Adrenal gland (tissue), 7 donors: Measurements from ENCODE around the gene CIAO3.

- PRO-cap, 3 experiments = peak in 1 of 3 experiments; most common plus-strand start chr16:76958 (in 1)
- RAMPAGE, long total RNA, 4 experiments = no peak in any of the 4 experiments
- RRBS = 8% methylated on average over 2 of the region's 11 CpGs
These were observed 1.4 kb upstream of the MPG start for GRCh38 chr16:76565-77113.

DNA sequence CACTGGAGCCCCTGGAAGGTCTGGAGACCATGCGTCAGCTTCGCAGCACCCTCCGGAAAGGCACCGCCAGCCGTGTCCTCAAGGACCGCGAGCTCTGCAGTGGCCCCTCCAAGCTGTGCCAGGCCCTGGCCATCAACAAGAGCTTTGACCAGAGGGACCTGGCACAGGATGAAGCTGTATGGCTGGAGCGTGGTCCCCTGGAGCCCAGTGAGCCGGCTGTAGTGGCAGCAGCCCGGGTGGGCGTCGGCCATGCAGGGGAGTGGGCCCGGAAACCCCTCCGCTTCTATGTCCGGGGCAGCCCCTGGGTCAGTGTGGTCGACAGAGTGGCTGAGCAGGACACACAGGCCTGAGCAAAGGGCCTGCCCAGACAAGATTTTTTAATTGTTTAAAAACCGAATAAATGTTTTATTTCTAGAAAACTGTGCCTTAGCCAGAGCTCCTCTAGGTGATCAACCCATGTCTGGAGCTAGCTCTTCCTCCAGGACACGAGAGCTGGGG lies 7.5 kb downstream of the MPG start:
- PRO-cap, 3 experiments = no peak in any of the 3 experiments
- RAMPAGE, long total RNA, 4 experiments = no peak in any of the 4 experiments
- RRBS = no CpG with 5 or more reads among the region's 18 CpGs

DNA sequence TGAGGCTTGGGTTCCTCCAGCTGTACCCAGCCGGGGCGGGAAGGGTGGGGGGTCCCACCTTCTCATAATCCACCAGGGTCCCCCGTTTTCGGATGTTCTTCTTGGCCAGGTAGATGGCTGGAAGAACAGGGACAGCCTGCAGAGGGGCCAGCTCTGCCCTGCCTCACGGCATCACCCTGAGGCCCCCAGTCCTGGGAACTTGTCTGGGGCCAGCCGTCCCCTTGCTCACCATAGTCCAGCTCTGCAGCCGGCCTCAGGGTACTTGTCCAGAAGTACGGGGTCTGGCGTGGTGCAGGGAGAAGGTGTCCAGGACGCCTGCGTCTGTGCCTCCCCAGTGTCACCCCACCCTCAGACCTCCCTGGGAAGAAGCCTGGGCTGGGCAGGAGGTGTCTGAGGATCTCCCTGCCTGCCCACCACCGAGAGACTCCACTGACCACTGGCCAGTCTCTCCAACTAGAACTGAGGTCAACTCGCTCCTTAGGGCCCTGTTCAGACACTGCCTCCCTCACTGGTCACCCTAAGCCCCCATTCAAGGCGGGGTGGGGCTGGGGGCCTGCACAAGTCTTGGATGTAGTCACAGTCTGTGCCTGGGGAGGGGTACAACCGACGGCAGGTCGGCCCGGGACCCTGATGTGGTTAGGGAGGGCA lies 1.6 kb downstream of the RGS11 start:
- PRO-cap, 3 experiments = no peak in any of the 3 experiments
- RAMPAGE, long total RNA, 4 experiments = no peak in any of the 4 experiments
- RRBS = 52% methylated on average over 1 of the region's 18 CpGs

DNA sequence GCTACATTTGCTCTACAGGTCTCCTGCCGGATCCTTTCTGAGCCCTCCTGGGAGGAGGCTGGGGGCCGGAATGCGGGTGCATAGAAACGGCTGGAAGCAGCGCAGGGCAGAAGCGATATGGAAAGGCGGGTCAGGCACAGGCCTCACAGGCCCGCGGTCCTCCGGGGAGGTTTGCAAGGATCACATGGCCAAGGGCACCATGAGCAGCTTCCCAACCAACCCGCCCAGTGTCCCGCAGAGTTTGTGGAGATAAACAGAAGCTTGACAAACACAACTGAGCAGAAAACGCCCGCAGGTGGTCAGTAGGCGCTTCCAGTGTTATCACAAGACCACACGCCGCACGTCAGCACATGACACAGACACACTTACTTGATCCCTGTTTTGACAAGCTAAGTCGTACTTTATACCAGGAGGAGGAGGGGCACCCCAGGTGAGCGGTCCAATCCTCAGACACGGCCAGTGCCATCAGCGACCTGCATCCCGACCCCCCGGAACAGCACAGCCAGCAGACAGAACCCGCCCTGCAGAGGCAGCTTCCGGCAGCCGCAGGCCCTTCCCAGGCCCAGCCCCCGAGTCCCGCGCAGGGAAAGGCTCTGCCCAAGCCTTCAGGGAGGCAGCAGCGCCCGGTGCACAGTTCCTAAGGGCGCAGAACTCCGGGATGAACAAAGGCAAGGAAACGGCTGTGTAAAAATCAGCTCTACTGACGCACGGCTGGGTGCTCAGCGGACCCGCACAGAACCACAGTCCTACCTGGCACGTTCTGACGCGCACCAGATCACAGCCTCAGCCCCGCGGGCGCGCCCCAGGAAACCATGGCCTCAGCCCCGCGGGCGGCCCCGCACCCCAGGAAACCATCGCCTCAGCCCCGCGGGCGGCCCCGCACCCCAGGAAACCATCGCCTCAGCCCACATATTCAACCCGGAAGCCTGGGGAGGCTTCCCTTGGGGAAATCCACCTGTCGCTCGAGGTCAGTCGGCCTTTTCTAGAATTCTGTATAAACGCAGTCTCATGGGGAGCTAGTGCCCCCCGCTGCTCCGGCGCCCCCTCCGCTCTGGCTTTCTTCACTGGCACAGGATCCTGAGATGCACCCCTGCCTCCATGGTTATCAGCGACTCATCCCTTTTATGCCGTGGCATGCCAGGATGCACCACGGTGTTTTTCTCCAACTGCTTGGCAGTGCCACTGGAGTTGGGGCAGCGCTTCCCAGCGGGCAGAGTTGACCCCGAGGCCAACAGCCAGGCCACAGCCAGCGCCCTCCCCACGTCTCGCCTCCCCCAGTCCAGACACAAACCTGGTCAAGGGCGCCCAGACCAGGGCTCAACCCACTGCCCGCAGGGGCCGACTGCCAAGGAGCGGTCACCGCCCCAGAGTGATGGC lies 27.8 kb downstream of the AXIN1 start:
- PRO-cap, 3 experiments = no peak in any of the 3 experiments
- RAMPAGE, long total RNA, 4 experiments = no peak in any of the 4 experiments
- RRBS = 82% methylated on average over 17 of the region's 79 CpGs

DNA sequence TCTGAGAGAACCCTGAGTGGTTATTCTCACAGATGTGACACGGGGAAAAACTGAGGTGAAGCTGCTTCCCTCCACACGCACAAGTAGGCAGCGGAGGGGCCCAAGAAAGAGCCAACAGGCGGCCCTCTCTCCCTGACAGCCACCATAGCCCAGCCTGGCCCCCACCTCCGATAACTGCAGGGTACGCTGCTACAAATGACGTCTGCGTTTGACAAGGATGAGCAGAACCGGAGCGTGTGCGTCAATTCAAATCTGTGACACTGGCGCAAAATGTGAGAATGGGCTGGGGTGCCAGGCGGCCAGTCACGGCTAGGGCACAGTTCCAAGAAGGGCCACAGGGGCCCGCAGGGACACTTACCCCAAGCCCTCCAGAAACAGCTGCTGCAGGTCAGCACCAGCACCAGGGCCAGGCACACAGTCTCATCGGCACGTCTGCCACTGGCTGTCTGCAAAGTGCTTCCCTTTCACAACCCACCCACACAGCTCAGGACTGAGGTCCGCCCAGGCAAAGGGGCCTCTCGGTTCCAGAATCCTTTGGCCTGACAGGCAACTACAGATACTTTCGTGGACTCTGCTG lies 14.5 kb downstream of the AXIN1 start:
- PRO-cap, 3 experiments = no peak in any of the 3 experiments
- RAMPAGE, long total RNA, 4 experiments = no peak in any of the 4 experiments
- RRBS = no CpG with 5 or more reads among the region's 20 CpGs

DNA sequence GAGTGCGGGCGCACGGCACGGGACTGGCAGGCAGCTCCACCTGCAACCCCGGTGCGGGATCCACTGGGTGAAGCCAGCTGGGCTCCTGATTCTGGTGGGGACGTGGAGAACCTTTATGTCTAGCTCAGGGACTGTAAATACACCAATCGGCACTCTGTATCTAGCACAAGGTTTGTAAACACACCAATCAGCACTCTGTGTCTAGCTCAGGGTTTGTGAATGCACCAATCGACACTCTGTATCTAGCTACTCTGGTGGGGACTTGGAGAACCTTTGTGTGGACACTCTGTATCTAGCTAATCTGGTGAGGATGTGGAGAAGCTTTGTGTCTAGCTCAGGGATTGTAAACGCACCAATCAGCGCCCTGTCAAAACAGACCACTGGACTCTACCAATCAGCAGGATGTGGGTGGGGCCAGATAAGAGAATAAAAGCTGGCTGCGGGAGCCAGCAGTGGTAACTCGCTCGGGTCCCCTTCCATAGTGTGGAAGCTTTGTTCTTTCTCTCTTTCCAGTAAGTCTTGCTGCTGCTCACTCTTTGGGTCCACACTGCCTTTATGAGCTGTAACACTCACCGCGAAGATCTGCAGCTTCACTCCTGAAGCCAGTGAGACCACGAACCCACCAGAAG lies 10.8 kb downstream of the AXIN1 start:
- PRO-cap, 3 experiments = peak in 2 of 3 experiments; most common plus-strand start position 458 of the sequence (in 2)
- RAMPAGE, long total RNA, 4 experiments = no peak in any of the 4 experiments
- RRBS = no CpG with 5 or more reads among the region's 17 CpGs

DNA sequence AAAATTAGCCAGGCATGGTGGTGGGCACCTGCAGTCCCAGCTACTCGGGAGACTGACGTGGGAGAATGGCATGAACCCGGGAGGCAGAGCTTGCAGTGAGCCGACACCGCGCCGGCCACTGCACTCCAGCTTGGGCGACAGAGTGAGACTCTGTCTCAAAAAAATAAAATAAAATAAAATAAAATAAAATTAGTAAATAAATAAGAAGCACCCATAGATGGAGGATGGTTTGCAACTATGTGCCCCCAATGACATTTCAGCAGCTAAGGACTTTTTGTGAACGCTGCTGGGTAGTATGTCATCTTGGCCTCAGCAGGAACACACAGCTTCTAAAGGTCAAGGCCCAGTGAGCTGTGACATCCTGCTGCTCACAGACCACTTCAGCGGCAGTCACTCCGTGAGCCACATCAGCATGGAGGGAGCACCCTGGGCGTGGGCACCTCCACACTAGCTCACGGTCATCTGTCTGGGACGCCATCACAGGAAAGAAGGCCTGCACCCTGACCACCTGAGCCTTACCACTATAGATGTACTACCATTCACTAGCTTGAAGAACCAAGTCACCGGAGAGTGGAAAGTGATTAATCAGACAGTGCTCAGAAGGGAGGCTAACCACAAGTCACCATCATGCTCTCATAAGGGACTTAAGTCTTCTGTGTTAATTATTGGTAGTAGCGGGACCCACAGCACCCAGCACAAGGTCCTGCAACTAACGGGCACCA lies 3.4 kb downstream of the AXIN1 start:
- PRO-cap, 3 experiments = peak in 2 of 3 experiments; most common plus-strand start position 405 of the sequence (in 1); most common minus-strand start position 268 of the sequence (in 1)
- RAMPAGE, long total RNA, 4 experiments = no peak in any of the 4 experiments
- RRBS = no CpG with 5 or more reads among the region's 17 CpGs

GRCh38 chr16:405419-406220 lies 3.9 kb downstream of the DECR2 start:
- PRO-cap, 3 experiments = no peak in any of the 3 experiments
- RAMPAGE, long total RNA, 4 experiments = no peak in any of the 4 experiments
- RRBS = no CpG with 5 or more reads among the region's 18 CpGs

DNA sequence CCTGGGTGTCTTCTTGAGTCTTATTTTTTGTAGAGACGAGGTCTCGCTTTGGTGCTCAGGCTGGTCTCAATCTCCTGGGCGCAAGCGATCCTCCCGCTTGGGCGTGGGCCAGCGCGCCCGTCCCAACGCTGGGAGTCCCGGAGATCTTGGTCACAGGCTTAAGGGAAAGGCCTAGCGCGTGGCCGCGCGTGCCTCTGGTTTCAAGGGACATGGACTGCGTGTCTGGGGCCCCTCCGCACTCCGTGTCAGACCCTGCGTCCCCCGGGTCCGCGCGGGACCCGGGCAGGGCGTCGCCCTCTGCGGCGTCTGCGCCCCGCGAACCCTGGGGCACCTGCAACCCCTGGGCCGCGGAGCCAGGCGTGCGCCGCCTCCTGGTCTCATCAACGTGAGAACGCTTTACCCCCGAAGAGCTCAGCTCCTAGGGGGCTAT lies 623 bp upstream of the RAB11FIP3 start:
- PRO-cap, 3 experiments = peak in 1 of 3 experiments; most common plus-strand start position 150 of the sequence (in 1)
- RAMPAGE, long total RNA, 4 experiments = no peak in any of the 4 experiments
- RRBS = no CpG with 5 or more reads among the region's 40 CpGs

DNA sequence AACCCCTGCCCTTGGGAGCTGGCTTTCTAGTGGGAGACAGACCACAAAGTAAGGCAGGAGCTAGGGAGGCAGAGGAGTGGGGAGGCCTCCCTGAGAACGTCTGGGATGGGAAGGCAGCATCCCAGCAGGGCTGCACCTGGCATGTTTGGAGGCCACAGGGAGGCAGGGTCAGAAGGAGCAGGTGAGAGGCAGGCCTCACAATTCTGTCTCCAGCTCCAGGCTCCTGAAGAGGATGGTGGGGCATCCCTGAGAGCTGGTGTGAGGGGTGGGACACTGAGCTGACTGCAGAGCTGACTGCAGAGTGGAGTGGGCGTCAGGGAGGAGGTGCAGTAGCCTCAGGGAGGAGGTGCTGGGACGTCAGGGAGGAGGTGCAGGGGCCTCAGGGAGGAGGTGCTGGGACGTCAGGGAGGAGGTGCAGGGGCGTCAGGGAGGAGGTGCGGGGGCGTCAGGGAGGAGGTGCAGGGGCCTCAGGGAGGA lies 41.7 kb downstream of the RAB11FIP3 start:
- PRO-cap, 3 experiments = no peak in any of the 3 experiments
- RAMPAGE, long total RNA, 4 experiments = no peak in any of the 4 experiments
- RRBS = no CpG with 5 or more reads among the region's 7 CpGs

DNA sequence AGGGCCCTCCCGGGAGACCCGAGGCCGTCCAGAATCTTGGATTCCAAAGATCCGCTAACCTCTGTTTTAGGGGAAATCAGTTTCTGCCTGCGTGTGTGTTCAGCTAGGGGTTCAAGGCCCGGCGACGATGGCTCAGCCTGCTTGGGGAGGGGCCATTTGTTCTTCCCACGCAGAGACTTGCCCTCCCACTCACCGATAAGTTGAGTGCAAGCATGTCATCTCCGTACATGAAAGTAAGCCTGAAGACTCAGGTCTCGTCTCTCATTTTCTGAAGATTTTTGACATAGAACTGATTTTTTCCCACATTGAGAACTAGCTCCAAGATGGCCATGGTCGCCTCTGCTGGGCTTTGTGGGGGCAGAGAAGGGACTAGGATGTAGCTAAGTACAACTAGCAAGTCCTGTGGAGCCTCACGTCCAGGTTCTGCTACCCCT lies 35.0 kb upstream of the CAPN15 start:
- PRO-cap, 3 experiments = peak in 1 of 3 experiments; most common plus-strand start position 226 of the sequence (in 1); most common minus-strand start position 68 of the sequence (in 1)
- RAMPAGE, long total RNA, 4 experiments = start-site peak on the minus strand in 1 of 4 experiments, centred at position 109 of the sequence, 9 reads per replicate
- RRBS = 87% methylated on average over 5 of the region's 14 CpGs

- PRO-cap, 3 experiments = no peak in any of the 3 experiments
- RAMPAGE, long total RNA, 4 experiments = no peak in any of the 4 experiments
- RRBS = 35% methylated on average over 12 of the region's 22 CpGs
These were observed 684 bp upstream of the PRR35 start for GRCh38 chr16:559501-559919.

GRCh38 chr16:578884-579558 lies 9.3 kb downstream of the PIGQ start:
- PRO-cap, 3 experiments = no peak in any of the 3 experiments
- RAMPAGE, long total RNA, 4 experiments = no peak in any of the 4 experiments
- RRBS = 15% methylated on average over 16 of the region's 43 CpGs

DNA sequence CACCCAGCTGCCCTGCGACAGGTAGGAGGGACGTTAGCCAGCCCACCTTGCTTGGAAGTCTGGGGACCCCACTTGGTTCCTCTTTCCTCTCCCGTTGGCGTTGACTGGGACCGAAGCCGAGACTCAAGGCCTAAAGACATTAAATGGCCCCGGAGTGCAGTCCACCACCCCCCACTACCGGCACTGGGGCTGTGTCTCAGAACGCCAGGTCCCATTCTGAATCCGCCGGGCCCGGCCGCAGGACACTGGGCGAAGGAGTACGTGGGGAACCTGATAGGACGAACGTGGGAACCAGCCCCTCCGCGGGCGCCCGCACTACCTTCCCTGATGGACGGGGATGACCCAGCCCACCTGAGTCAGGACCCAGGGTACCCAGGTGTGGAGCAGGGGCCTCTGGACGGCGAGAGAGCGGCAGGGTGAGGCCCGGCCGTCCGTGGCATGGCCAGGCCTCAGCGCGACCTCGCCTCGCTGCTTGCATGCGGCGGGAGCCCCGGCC lies 513 bp upstream of the WDR90 start:
- PRO-cap, 3 experiments = peak in 2 of 3 experiments; most common plus-strand start position 214 of the sequence (in 2); most common minus-strand start position 215 of the sequence (in 1)
- RAMPAGE, long total RNA, 4 experiments = no peak in any of the 4 experiments
- RRBS = 10% methylated on average over 14 of the region's 35 CpGs

- PRO-cap, 3 experiments = no peak in any of the 3 experiments
- RAMPAGE, long total RNA, 4 experiments = no peak in any of the 4 experiments
- RRBS = 4% methylated on average over 26 of the region's 40 CpGs
These were observed 576 bp downstream of the JMJD8 start for GRCh38 chr16:683516-684000.

DNA sequence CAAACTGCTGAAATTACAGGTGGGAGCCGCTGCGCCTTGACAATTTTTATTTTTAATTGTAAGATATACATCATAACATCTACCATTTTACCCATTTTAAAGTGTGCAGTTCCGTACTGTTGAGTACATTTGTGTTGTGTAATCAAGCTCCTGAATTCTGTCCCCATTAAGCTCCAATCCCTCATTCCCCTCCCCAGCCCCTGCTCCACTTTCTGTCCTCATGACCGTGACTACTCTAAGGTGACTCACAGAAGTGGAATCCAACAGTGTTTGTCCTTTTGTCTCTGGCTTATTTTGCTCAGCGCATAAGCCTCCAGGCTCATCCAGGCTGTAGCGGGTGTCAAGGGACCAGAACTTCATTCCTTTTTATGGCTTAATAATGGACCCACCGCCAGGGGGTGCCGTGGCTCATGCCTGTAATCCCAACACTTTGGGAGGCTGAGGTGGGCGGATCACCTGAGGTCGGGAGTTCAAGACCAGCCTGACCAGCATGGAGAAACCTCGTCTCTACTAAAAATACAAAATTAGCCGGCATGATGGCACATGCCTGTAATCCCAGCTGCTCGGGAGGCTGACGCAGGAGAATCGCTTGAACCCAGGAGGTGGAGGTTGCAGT lies 2.2 kb upstream of the METRN start:
- PRO-cap, 3 experiments = peak in 1 of 3 experiments; most common plus-strand start position 306 of the sequence (in 1)
- RAMPAGE, long total RNA, 4 experiments = no peak in any of the 4 experiments
- RRBS = no CpG with 5 or more reads among the region's 15 CpGs

GRCh38 chr16:728111-728644 lies 1.3 kb downstream of the HAGHL start:
- PRO-cap, 3 experiments = peak in 1 of 3 experiments; most common minus-strand start chr16:728366 (in 1)
- RAMPAGE, long total RNA, 4 experiments = no peak in any of the 4 experiments
- RRBS = 1% methylated on average over 45 of the region's 67 CpGs

- PRO-cap, 3 experiments = peak in 3 of 3 experiments; most common plus-strand start chr16:741136 (in 2); most common minus-strand start chr16:740997 (in 2)
- RAMPAGE, long total RNA, 4 experiments = start-site peak on the minus strand in 3 of 4 experiments, at chr16:740988-741009 at its widest, 87 to 167 reads per replicate
- RRBS = 1% methylated on average over 53 of the region's 101 CpGs
These were observed at the start of gene CIAO3 for GRCh38 chr16:740614-741683. Gene CIAO3, minus strand, starts transcription at chr16:740997.

- PRO-cap, 3 experiments = no peak in any of the 3 experiments
- RAMPAGE, long total RNA, 4 experiments = no peak in any of the 4 experiments
- RRBS = no CpG with 5 or more reads among the region's 9 CpGs
These were observed 3.5 kb downstream of the GNG13 start for GRCh38 chr16:796911-797564.

- PRO-cap, 3 experiments = no peak in any of the 3 experiments
- RAMPAGE, long total RNA, 4 experiments = no peak in any of the 4 experiments
- RRBS = 5% methylated on average over 7 of the region's 57 CpGs
These were observed 6.5 kb upstream of the GNG13 start for GRCh38 chr16:806836-807714.